Suprapubic skin (tissue), 4 donors: ENCODE measurements around a stretch of chr6.

GRCh38 chr6:5645631-5645946 lies 361.1 kb downstream of the NRN1 start:
- PRO-cap = no peak
- RAMPAGE, long total RNA, 4 experiments = no peak in any of the 4 experiments

DNA sequence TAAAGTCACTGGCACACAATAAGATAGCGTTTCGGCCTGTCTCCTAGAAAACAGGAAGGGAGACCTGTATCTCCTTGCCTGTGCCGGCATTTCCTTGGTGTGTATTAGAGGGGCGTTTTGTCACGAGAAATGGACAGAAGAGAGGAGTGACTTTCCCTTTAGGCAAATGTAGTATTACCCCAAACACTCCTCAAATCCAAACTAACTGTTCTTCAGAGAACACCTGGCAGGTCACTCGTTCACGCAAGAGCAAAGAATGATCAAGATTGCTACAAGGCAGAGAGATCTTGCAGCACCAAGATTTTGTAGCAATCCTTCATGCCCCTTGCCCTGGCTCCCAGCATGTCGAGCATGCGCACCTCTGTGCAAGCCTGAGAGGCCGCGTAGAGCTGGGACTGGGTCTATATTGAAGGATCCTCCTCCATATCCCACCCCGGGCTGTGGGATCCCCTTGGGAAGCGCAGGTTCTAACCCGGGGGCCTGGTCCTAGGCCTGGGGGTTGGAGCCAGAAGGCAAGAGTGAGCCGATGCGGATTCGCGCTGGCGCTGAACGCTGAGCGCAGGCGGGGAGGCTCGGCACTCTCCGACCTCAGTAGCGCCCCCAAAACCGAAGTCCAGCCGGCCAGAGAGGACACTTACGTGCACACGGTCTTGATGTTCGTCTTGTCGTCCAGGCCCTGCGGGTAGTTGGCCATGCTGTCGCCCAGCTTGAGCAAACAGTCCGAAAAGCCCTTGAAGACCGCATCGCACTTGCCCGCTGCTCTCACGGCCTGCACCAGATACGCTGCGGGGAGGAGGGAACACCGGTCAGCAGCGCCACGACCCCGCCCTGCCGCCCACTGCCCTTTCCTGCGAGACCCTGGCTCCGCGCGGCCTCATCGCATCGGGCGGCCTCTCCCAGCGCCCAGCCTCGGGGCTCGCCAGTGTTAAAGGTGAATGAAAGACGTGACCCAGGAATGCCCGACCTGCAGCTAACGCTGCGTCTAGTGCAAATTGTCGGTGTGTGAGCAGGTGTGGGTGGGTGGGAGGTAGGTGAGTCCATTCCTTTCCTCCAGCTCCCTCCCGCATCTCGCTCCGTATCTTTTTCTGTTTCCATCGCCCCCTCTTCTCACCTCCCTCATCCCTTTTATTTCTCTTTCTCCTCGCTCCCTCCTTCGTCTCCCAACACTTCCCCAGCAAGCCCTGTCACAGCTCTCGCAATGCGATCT lies 4.6 kb downstream of the NRN1 start:
- PRO-cap = no peak
- RAMPAGE, long total RNA, 4 experiments = no peak in any of the 4 experiments

DNA sequence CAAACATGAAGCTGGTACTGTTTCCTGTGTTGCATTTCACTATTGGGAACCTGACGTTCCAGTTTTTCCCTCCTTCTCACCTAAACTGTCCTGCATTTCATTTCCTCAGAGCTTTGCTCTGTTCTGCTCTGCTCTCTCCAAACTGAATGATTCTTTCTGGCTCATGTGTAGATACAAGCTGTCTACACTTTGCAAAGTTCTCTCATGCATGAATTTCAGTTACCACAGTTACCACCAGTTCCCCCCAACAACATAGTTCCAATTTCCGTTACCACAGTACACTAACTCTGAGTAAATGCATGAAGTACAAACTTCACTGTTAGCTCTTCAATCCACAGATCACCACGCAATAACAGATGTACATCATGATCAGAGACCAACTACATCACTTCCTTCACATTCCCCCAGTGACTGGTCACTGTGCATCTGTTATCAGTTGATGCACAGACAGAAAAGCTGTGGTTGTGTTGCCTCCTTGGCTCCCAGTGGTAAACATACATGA lies 86.8 kb upstream of the F13A1 start:
- PRO-cap = unidirectional peak, minus-strand start at position 144 of the sequence
- RAMPAGE, long total RNA, 4 experiments = no peak in any of the 4 experiments

GRCh38 chr6:6699902-6701113 lies 111.8 kb downstream of the LY86 start:
- PRO-cap = bidirectional peak, plus-strand start at chr6:6700290, minus-strand start at chr6:6700111
- RAMPAGE, long total RNA, 4 experiments = no peak in any of the 4 experiments

DNA sequence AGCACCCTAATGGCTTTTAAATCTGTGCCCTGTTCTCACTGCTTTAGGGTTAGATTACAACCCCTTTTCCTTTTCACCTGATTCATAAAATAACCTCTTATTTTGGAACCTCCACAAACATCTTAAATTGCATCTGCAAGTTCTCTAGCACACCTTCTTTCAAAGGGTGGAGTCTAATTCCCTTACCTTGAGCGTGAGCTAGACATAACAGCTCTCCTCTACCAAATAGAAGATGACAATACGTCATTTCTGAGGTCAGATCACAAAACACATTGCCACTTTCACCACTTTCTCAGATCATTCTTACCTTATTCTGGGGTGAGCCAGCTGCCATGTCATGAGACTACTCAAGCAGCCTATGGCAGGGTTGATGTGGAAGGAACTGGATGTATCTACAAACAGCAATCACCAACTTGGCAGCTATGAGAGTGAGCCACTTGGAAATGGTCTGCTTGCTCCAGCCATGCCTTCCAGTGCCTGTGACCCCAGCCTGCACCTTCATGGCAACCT lies 150.3 kb downstream of the LY86 start:
- PRO-cap = no peak
- RAMPAGE, long total RNA, 4 experiments = no peak in any of the 4 experiments

GRCh38 chr6:6796998-6797297 lies 208.4 kb downstream of the LY86 start:
- PRO-cap = no peak
- RAMPAGE, long total RNA, 4 experiments = no peak in any of the 4 experiments

GRCh38 chr6:6810952-6812190 lies 222.9 kb downstream of the LY86 start:
- PRO-cap = no peak
- RAMPAGE, long total RNA, 4 experiments = no peak in any of the 4 experiments

DNA sequence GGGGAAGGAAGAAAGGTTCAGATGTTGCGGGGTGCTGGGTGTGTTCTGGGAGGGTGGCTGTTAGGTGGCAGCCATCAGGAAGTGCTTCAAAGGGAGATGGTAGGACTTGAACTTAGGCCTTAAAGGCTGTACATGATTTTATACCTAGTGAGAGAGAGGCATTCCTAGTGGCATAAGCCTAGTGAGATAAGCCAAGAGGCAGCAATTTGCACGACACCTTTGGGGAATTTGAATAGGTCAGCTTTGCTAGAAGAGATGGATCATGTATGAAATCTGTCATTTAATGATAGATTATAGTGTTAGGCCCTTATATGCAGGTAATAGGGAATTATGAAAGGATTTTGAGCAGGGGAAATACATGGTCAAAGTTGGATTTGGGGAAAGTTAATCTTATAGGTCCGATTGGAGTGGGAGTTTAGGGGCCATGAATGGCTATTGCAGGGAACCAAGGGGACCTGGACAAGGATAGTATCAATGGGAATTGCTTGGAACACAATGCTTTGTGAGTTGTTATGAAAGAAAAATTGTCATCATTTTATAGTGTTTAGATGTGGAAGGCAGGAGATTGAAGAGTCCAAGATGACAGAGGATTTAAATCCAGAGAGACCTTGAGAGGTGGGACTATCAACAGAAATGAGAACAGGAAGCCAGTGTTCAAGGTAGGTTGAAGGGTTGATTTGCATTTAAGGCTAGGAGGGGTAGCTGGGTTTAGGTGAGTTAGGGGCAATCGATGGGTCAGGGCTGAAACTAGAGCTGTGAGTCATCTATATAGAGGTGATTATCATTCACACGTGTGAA lies 50.9 kb upstream of the RREB1 start:
- PRO-cap = no peak
- RAMPAGE, long total RNA, 4 experiments = no peak in any of the 4 experiments

GRCh38 chr6:7136574-7137266 lies 29.0 kb downstream of the RREB1 start:
- PRO-cap = no peak
- RAMPAGE, long total RNA, 4 experiments = no peak in any of the 4 experiments

GRCh38 chr6:7142911-7144059 lies 35.5 kb downstream of the RREB1 start:
- PRO-cap = no peak
- RAMPAGE, long total RNA, 4 experiments = no peak in any of the 4 experiments

- PRO-cap = no peak
- RAMPAGE, long total RNA, 4 experiments = no peak in any of the 4 experiments
These were observed 43.3 kb downstream of the RREB1 start for GRCh38 chr6:7150583-7151843.

- PRO-cap = no peak
- RAMPAGE, long total RNA, 4 experiments = no peak in any of the 4 experiments
These were observed 57.1 kb downstream of the RREB1 start for GRCh38 chr6:7164467-7165616.

DNA sequence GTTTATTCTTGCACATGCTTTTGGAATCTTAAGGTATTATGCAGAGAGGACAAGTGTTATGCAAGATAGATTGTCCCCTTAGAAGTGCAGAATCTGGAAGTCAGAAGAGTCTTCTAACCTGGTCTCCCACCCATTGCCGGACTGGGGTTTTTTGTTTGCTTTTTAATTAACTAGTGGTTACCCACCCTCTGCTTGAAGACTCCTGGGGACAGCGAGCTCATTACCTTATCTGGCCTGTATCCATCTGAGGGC lies 60.5 kb downstream of the RREB1 start:
- PRO-cap = no peak
- RAMPAGE, long total RNA, 4 experiments = no peak in any of the 4 experiments

DNA sequence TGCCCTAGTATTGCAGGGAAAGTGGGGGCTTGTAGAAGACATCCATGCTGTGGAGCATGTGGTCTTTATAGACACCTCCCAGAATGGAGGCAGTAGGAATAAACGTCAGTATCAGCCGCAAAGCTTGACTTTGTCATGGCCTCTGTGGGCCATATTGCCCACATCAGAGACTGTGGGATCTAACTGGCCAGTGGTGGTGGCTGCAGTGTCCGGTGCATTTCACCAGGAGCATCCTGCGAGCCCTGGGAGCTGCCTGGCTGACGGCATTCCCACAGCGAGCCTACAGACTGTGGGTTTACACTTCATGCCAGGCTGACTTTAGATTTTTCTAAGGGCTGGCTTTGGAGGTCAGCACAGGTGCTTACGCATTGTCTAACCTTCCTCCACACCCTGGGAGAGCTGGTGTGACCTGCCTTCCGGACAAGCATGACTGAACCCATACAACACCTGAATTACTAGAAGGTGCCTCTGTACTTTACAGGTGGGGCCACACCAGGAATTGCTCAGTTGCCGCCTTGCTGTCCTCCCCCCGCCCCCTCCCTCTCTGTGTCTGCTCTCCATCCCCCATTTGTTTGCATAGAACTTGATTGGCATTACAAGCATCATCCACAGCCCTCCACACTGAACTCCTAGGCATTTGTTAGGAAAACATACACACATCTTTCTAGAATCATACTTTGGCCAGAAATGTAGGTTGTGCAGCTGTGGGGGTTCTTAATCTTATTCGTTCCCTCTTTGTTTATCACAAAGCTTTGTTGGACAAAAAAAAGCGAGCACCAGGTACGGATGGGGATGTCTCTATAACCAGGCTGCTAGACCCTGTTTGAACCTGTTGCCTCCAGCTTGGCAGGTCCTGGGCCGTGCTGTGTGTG lies 96.3 kb downstream of the RREB1 start:
- PRO-cap = no peak
- RAMPAGE, long total RNA, 4 experiments = no peak in any of the 4 experiments

DNA sequence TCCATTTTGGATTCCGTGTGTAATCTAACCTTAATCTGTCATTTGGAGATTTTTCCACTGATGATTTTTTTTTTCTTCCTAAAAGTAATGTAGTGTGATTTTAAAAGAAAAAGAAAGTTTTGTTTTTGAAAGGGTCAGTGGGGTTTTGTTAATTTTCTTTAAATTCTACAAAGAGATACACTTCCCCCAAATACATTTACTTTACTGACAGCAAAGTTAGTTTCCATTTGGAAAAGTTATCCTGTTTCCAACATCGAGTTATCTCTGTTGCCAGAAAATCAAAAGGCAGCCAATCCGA lies 92.7 kb downstream of the SSR1 start:
- PRO-cap = no peak
- RAMPAGE, long total RNA, 4 experiments = no peak in any of the 4 experiments

- PRO-cap = no peak
- RAMPAGE, long total RNA, 4 experiments = start-site peak on the plus strand in 1 of 4 experiments, at chr6:7229791-7229903 at its widest, 19 reads per replicate
These were observed 83.4 kb downstream of the SSR1 start for GRCh38 chr6:7229503-7230133.

DNA sequence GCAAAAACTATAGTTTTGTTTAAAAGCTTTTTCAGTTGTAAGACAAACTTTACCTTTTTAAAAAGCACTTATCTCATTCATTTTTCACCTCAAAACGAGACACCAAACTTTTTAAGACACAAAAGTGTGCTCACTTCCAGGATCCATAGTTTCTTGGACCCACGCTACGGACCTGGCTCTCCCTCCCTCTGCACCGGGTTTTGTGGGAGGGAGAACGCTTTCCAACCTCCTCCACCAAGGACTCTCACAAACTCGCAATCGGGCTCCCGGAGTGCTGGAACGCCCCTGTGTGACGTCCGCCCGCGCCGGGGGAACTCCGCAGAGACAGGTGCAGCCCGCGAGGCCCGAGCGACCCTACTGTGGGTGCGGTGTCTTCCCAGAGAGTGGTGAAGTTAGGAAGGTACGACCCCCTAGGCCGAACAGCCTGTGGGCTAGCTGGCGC lies 372 bp downstream of the CAGE1 start:
- PRO-cap = bidirectional peak, plus-strand start at position 299 of the sequence, minus-strand start at position 202 of the sequence
- RAMPAGE, long total RNA, 4 experiments = no peak in any of the 4 experiments

DNA sequence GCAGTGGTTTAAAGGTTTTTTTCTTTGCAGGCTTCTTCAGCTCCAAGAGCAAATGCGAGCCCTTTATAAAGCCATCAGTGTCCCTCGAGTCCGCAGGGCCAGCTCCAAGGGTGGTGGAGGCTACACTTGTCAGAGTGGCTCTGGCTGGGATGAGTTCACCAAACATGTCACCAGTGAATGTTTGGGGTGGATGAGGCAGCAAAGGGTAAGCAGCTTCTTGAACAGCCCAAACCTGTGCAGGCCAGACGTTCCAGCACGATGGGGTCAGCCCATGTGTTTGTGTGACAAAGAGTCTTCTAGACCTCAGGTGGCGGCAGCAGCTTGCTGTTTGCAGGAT lies 17.7 kb downstream of the DSP start:
- PRO-cap = no peak
- RAMPAGE, long total RNA, 4 experiments = start-site peak on the plus strand in 1 of 4 experiments, centred at position 112 of the sequence, 336 reads per replicate

GRCh38 chr6:7574487-7575089 lies 15.4 kb upstream of the SNRNP48 start:
- PRO-cap = no peak
- RAMPAGE, long total RNA, 4 experiments = start-site peak on the plus strand in 1 of 4 experiments, at chr6:7574661-7574766 at its widest, 436 reads per replicate

GRCh38 chr6:7584609-7585600 lies 5.1 kb upstream of the SNRNP48 start:
- PRO-cap = no peak
- RAMPAGE, long total RNA, 4 experiments = start-site peak on the plus strand in 1 of 4 experiments, at chr6:7584809-7585474 at its widest, 285 to 1,047 reads per replicate